Sigmoid colon (tissue), 4 donors: ENCODE data around the genes CMTM4, PHAF1 and ELMO3.

DNA sequence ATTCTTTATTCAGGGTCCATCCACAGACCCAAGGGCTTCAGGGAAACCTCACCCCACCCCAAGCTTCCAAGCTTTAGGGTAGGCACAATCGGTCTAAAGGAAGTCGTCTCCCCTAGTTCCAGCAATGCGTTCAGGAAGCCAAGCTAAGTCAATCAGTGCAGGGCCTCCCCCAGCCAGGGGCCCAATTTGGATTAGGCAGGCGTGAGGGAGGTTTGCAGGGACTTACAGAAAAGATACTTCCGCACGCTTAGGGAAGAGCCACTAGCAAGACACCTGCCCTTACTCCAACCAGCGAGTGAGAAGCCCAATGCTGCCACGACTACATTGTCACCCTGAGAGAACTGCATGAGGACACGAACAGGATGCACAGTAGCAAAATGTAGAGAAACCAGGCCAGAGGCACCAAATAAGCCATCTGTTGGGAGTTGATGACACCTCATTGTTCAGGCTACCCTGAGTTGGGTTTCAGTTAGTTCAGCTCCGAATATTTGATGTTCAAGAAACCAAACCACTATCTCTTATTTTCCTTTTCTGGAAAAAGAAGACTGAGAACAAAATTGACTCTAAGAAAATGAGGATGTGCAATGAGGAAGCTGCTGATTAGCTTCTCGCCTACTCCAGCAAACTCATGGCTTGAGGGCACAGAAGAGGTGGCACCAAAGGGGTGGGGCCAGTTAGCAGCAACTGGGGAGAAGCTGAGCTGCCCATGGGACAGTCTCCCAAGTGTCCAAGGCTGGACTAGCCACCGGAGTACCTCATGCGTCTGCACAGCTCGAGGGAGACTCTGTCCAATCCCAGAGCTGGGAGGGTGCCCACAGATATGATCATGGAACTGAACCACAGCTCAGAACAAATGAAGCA is 29.4 kb downstream of the TK2 start:
- PRO-cap = no peak
- RAMPAGE, long total RNA, 4 experiments = no peak in any of the 4 experiments

GRCh38 chr16:66580221-66580930 is 1.1 kb downstream of the CMTM2 start:
- PRO-cap = no peak
- RAMPAGE, long total RNA, 4 experiments = no peak in any of the 4 experiments

- PRO-cap = bidirectional peak, plus-strand start at chr16:66696951, minus-strand start at chr16:66696732
- RAMPAGE, long total RNA, 4 experiments = no peak in any of the 4 experiments
Measured at GRCh38 chr16:66696186-66697129, at the start of gene CMTM4. Gene CMTM4 (minus strand): TSS chr16:66696743.

DNA sequence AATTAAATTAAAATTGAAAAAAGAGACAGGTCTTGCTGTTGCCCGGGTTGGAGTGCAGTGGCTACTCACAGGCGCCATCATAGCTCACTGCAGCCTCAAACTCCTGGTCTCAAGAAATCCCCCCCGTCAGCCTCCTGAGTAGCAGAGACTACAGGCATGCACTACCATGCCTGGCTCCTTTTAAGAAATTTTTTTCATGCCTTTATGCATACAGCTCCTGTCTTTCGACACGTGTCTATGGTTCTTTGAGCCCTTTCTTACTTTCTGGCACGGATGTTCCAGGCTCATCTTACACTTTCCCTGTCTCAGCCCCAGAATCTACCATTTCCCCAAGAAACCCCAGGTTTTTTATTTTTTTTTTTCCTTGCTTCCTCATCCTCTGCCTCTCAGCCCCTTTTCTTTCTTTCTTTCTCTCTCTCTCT is 13.9 kb upstream of the CMTM4 start:
- PRO-cap = no peak
- RAMPAGE, long total RNA, 4 experiments = no peak in any of the 4 experiments

DNA sequence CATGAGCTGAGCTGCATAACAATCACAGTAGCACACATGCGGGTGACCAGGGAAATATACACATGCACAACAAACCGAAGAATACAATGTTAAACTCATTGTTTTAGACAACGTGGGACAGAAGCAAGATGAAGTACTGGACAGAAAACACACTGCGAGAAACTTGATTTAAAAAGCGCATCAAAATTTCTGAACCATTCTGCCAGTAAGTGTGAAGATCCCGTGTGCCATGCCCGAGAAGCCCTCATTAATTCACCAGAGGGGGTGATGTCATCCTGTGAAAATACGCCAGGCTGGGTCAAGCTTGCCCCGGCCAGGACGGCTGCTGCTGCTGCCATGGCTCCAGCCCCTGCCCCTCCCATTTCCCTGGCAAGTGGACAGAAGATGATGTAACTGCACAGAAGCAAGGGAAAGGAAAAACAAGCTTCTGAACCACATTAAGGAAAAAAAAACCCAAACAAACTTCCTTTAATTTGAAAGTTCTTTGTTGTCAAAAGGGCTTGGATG is 10.0 kb downstream of the DYNC1LI2 start:
- PRO-cap = no peak
- RAMPAGE, long total RNA, 4 experiments = no peak in any of the 4 experiments

DNA sequence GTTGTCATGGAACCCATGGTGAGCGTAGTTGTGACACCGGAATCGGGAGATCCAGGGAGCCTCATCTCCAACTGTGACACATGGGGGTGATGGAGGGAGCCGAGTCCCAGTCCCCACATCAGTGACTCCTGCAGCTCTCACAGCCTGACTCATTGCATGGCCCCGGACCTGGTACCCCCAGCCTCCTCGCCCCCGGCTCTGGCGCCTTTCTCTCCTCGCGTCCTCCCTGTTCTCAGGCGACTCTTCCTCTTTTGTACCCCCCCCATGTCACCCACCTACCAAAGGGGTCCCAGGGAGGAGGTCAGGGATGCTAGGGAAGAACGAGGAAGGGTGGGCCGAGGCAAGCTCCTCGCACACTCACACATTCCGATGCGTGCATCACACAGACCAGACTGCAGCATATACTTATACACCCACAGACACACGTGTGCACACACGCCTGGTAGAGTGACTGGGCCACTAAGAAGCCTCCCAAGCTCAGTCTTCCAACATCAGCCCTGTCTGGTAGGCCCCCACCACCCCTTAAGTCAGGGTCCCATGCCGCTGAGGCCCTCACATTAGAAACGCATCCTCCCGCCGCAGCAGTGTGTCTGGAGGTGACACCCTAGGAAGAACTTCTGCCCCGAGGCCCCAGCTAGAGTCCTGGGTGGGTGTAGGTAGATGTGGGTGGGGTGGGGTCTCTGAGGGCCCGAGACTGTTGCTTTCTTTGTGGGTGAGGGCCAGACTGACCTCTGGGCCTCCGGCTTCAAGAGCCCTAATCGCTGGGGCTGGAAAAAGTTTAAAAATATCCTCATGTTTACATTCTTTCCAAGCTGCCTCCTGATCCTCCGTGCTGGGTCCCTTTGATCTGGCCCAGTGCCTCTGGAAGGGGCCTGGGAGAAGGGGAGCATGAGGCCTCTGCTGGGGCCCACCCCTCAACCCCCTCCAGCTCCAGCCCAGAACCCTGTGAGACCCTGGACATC is 13.9 kb downstream of the CDH16 start:
- PRO-cap = no peak
- RAMPAGE, long total RNA, 4 experiments = no peak in any of the 4 experiments

DNA sequence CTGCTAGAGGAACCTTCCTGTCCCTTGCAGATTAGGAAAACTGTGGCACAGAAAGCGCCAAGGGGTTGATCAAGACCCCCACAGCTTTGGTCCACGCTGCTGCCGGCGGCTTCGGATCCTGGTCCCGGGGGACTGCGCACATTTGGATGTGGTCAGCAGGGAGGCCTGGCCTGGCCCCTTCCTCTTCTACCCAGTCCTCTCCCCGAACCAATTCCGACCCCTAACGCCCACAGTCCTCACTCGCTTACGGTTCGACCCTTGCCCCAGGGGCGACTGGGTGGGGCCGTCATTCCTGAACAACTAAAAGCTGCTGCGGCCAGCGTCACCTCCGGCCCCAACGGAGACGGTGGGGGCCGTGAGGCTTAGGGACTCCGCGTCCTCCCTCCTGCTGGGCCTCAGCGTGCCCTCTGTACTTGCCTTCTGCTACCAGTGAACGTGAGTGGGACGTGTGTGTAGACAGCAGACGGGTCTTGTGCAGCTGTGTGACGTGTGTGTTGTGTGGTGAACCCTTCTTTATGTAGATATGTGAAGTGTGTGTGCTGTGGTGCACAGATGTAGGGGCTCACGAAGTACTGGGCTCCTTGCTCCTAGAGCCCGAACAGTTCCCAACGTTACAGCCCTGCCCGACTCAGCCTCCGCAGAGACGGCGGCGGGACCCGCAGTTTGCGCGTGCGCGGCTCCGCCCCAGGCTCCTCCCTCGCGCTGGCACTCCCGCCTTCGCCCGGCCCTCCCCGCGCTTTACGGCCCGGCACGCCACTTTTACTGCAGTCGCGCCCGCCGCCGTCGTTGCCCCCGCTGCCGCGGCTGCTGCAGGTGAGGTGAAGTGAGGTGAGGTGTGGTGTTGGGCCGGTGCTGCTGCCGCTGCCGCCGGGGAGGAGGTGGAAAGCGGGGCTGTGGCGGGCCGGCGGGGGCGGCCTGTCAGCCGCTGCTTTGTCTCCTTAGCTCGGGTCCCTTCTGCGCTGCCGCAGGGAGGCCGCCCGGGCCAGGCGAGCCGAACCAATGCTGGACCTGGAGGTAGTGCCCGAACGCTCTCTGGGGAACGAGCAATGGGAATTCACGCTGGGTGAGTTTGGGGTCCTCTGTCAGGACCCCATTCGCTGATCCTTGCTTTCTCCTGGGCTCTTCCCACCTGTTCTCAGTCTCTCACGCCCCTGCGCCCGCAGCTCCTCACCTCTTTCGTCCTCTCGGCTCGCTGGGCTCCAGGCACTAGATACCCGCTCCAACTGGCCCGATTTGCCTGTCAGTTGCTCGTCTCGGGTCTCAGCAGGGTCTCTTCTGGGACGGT is at the start of gene PHAF1:
PHAF1 (plus strand) TSS at position 765 of the 1,285 bp plus-strand sequence.
- PRO-cap = bidirectional peak, plus-strand start at position 767 of the sequence, minus-strand start at position 630 of the sequence
- RAMPAGE, long total RNA, 4 experiments = start-site peak on the plus strand in 4 of 4 experiments, centred at positions 765 to 792 of the sequence, 23 to 103 reads per replicate

DNA sequence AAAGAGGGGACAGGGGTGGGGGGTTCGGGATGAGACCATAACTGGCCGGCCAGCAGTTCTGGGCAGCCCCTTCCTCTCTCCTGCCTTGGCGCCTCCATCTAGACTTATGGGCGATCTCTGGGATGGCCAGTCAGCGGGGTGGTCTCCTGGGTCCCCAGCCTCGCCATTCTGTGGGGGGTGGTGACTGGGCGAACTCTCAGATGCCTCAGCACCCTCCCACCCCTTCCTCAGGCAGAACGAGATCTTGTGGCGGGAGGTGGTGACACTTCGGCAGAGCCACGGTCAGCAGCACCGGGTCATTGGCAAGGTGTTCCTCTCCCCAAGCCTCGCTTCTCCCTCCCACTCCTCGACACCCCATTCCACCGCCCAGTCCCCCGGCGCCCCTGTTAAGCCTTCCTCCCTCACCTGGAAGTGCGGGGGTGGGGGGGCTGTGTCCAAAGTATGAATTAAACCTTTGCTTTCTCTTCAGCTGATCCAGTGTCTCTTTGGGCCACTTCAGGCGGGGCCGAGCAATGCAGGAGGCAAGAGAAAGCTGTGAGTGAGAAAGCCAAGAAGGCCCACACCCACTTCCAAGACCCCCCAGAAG is 1.6 kb downstream of the HSF4 start:
- PRO-cap = no peak
- RAMPAGE, long total RNA, 4 experiments = start-site peak on the plus strand in 1 of 4 experiments, centred at positions 105 to 266 of the sequence, 10 to 12 reads per replicate

- PRO-cap = no peak
- RAMPAGE, long total RNA, 4 experiments = no peak in any of the 4 experiments
Measured at GRCh38 chr16:67198586-67199238, at the start of gene ELMO3. Gene ELMO3 (plus strand): TSS chr16:67199131.

- PRO-cap = no peak
- RAMPAGE, long total RNA, 4 experiments = no peak in any of the 4 experiments
Measured at GRCh38 chr16:67240861-67241957, 6.1 kb downstream of the FHOD1 start.

DNA sequence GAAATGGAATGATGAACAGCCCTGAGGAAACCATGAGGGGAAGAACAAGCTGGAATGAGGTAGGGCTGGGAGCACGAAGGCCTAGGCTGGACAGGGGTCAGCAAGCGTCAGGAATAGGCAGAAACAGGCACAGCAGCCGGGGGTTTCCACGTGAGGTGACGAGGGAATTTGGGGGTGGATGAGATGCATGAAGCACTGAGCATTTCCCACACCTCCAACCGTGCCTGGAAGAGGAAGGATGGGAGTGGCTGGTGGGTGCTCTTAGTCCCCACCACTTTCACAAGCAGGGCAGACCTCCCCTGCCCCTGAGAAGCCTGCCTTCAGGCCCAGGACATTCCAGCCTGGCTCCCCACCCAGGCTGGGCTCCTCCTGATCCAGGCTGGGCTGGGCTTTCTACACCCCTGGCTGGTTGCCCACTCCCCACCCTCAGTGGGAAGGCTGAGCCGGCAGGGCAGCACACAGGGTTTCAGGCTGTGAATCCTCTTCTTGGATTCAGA is 21.9 kb downstream of the PLEKHG4 start:
- PRO-cap = no peak
- RAMPAGE, long total RNA, 4 experiments = no peak in any of the 4 experiments

GRCh38 chr16:67311568-67312355 is 14.8 kb downstream of the KCTD19 start:
- PRO-cap = no peak
- RAMPAGE, long total RNA, 4 experiments = no peak in any of the 4 experiments

DNA sequence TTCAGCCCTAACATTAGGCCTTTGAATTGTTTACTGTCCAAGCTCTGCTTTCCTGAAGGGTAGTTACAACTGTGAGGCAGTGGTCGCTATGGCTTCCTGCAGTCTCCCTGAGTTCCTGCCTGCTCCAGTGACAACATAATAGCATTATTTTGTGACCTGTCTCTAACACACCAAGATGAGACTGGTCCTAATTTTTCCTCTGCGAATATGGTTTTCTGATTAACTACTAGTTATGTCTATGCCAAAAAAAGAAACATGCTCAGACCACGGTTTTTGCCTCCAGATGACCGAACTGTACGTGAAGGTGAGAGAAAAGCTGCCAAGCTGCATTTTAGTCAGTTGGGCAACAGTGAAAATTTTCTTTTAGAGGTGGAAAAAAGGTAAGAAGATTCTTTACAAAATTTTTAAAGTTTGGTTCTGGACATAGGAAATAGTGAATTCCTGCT is 20.6 kb downstream of the LRRC36 start:
- PRO-cap = no peak
- RAMPAGE, long total RNA, 4 experiments = no peak in any of the 4 experiments

DNA sequence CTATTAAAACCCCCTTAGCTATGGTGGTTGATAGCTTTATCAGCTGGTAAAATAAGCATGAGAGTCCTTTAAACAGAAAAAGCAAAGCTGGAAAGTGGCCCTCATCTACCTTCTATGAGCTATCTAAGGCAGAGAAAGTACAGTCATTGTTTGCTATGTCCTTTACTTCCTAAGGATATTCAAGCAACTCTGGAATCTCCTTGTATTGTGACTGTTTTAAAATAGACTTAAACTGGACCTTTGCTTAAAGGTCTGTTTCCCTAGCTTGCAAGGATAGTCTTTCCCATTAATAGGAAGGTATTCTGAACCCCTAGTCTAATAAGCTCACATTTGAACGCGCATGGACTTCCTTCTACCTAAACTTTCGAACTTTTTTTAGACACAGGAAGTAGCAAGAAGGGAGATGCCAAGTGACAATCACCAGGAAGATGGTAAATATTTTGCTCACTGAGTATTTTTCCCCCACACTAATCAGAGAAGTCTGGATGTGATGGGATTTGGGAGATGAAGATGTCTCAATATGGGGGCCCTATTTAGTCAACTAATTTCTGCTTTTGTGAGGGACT is 28.3 kb downstream of the TPPP3 start:
- PRO-cap = no peak
- RAMPAGE, long total RNA, 4 experiments = no peak in any of the 4 experiments

DNA sequence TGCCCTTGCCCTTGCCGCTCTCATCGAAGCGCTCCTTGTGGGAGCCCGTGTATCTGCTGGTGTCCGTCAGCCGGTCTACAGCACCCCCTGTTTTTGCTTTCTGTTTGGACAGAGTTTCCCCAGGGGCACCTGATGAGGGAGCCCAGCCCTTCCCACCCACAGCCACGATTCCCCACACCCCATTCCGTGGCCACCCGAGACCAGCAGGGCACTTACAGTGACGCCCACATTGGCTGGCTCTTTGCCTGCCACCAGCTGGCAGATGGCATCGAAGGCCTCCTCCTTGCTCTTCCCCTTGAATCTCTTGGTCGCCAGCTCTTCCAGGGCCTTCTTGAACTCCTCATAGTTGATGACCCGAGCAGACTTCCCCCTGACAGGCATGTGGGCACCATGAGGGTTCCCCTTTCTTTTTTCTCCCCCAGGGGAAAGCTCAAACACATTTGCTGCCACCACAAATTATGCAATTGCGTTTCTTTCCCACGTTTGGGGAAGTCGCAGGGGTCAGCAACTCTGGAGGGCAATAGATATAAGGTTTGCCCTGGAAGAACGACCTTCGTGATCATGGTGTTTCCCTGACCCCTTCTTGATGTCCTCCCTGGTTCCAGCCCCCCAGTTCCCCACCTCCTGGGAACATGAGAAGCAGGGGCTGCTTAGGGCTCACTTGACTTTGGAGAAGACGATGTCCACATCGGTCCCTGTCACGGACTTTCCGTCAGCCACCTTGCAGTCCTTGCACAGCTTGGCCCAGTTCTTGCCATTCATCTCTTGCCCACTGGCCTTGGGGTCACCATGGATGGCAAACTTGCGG is 2.8 kb downstream of the TPPP3 start:
- PRO-cap = no peak
- RAMPAGE, long total RNA, 4 experiments = no peak in any of the 4 experiments

- PRO-cap = no peak
- RAMPAGE, long total RNA, 4 experiments = no peak in any of the 4 experiments
Measured at GRCh38 chr16:67391201-67392219, 1.8 kb downstream of the TPPP3 start.

- PRO-cap = no peak
- RAMPAGE, long total RNA, 4 experiments = no peak in any of the 4 experiments
Measured at GRCh38 chr16:67406434-67407094, 9.7 kb downstream of the ZDHHC1 start.

DNA sequence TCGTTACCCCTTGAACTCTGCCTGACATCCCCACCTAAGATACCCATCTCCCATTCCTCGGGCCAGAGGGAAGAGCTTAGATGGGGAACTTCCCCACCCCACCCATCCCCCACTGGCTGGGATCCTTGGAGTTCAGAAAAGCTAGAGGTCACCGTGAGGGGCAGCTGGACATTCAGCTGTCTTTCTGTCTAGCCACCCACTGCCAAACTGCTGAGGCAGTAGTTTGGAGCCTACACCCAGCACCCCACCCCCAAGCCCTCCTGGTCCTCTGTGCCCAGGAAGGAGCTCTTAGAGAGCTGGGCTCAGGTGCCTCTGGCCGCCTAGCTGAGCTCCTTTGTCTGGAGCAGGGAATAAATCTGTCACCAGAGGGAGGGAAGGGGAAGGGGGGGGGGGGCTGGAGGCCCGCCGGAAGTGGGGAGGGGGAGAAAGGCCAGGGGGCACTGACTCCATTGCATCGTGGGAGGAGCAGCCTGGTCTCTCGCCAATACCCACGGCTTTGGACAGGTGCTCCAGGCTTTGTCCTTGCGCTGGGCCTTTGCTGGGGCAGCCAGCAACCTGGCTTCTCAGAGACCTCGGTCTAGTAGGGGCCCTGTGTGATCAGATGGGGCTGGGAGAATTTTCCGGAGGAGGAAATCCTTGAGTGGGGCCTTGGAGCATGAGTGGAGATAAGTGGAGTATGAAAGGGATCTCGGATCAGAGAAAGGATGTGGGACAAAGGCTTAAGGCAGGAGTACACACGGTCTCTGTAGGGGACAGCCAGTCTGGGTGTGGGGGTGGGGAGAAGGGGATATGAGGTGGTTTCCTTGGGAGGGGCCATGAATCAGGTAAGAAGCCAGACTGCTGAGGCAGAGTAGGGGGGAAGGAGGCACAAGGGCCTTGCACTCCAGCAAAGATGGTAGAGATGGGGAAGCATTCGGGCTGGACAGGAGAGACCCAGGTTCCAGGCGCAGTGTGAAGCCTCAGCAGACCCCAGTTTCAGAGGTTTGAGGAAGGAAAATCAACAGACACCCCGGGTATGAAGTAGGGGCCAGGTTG is 1.3 kb downstream of the HSD11B2 start:
- PRO-cap = no peak
- RAMPAGE, long total RNA, 4 experiments = no peak in any of the 4 experiments

DNA sequence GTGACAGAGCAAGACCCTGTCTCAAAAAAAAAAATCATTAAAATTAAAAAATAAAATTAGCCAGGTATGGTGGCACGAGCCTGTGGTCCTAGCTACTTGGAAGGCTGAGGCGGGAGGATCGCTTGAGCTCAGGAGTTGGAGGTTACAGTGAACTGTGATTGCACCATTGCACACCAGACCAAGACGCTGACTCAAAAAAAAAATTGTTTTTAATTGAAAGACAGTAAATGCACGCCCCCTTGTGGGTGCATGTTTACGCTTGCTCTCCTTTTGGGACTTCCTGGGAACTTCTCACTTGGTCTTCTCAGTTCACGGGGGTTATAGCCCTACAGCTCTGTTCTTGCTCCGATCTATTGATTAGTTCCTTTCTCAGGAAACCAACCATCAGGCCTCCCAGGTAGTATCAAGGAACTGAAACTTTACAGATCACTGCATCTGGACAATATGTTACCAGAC is 14.3 kb upstream of the RIPOR1 start:
- PRO-cap = no peak
- RAMPAGE, long total RNA, 4 experiments = no peak in any of the 4 experiments

- PRO-cap = no peak
- RAMPAGE, long total RNA, 4 experiments = no peak in any of the 4 experiments
Measured at GRCh38 chr16:67527807-67528184, 833 bp upstream of the RIPOR1 start.